Mesenteric fat pad (tissue), 1 donor: Measurements from ENCODE around the genes SAE1, TPRX2, SYNGR4 and KDELR1.

DNA sequence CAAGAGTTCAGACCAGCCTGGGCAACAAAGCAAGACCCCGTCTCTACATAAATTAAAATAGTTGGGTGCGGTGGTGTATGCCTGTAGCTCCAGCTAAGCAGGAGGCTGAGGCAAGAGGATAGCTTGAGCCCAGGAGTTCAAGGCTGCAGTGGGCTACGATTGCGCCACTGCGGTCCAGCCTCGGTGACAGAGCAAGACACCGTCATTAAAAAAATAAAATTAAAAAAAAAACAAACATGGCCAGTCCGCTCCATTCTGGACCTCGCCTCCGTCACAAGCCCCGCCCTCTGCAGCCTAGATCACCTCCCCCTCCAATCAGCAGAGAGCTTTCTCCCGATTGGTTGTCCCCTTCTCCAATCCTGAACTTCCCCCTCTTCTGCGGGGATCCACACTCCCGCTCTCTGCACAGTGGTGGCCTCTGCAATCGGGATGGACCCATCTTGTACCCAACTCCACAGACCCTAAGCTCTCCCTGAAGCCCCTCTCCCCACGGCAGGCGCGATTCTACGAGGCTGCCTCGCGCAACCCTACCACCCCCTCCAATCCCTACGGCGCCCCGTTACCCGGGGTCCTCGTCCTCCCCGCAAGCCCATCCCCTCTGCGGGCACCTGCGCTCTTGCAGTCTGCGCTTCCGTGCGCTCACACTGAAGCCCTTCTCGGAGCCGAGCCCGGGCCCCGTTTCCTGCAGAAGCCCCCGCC lies 635 bp downstream of the TMEM160 start:
- PRO-cap: no peak

DNA sequence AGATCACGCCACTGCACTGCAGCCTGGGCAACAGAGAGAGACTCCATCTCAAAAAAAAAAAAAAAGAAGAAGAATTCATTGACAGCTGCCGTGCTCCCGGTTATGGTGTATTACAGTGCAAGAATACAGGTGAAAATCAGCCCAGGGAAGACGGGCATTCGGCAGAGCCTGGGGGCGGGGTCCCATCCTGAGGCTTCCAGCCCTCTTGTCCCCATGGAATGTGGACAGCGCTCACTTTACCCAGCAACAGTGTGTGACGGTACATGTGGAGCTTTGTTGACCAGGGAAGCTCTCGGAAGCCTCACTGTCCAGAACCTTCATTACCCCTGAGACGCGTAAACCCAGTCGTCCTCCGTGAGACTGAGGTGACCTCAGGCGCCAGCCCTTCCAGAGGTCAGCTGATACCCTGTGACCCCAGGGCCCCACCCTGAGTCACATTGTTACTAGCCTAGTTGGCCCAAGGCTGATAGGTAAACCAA lies 10.1 kb upstream of the TMEM160 start:
- PRO-cap: no peak

DNA sequence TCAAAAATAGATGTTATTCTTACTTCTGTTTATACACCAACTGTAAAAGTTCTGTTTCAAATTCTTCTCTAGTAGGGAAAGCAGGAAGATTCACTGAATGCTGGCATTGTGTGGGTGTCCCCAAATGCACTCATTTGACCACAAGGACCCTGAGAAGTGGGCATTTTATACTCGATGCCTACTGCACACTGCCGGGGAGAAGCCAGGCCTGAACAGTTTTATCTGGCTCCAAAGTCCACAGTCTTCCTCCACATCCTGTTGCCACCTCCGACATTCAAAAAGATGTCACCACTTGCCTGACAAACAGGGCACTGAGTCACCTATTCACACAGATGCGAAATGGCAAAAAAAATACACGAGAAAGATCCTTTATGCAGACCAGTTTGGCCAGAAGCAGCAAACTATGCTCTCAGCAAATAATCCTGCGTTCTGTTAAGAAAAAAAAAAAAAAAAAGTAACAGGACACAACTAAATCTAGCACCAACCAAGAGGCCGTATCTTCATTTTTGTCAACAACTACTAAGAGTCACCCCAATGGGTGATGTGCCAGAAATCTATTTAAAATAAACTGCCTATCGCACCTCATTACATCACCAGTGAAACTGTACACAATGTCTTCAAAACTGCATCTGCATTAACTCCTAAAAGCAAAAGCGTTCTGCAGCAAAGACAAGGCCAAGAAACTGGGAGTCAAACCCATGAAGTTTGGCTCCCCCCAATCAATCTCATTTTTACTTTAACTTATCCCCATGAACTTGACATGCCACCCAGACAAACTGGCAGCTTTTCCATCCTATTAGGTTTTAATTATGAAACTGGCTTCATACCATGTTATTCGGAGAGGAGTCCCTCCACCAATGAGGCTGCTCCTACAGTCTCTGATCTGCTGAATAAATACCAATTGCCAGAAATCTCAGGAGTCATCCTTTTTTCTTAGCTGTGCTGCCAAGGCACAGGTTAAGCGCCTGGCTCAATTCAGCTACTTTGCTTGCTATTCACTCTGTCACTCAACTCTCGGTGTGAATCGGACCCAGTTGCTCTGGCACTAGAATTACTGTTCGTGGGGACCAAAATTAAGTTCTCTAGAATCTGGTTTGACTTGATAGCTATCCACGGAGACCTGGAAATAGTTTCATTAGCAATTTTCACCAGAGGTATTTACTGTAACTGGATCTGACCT lies 6.0 kb downstream of the ZC3H4 start:
- PRO-cap: no peak

- PRO-cap: bidirectional peak, plus-strand start at chr19:47113432, minus-strand start at chr19:47113106
These were observed 434 bp downstream of the ZC3H4 start for GRCh38 chr19:47113031-47113652.

- PRO-cap: unidirectional peak, plus-strand start at chr19:47130889
These were observed at the start of gene SAE1 for GRCh38 chr19:47130459-47131400. Gene SAE1, plus strand, starts transcription at chr19:47130835.

- PRO-cap: no peak
These were observed 27.7 kb downstream of the SAE1 start for GRCh38 chr19:47158213-47158809.

GRCh38 chr19:47240906-47241603 lies 10.1 kb upstream of the BBC3 start:
- PRO-cap: no peak

- PRO-cap: bidirectional peak, plus-strand start at chr19:47273651, minus-strand start at chr19:47273534; bidirectional peak, plus-strand start at chr19:47274435, minus-strand start at chr19:47274229
These were observed 1.0 kb upstream of the INAFM1 start for GRCh38 chr19:47273445-47274280.

GRCh38 chr19:47375739-47376568 lies 26.8 kb downstream of the DHX34 start:
- PRO-cap: no peak

- PRO-cap: no peak
These were observed 2.5 kb upstream of the KPTN start for GRCh38 chr19:47486442-47487051.

- PRO-cap: no peak
These were observed 2.3 kb downstream of the NAPA start for GRCh38 chr19:47512127-47513327.

DNA sequence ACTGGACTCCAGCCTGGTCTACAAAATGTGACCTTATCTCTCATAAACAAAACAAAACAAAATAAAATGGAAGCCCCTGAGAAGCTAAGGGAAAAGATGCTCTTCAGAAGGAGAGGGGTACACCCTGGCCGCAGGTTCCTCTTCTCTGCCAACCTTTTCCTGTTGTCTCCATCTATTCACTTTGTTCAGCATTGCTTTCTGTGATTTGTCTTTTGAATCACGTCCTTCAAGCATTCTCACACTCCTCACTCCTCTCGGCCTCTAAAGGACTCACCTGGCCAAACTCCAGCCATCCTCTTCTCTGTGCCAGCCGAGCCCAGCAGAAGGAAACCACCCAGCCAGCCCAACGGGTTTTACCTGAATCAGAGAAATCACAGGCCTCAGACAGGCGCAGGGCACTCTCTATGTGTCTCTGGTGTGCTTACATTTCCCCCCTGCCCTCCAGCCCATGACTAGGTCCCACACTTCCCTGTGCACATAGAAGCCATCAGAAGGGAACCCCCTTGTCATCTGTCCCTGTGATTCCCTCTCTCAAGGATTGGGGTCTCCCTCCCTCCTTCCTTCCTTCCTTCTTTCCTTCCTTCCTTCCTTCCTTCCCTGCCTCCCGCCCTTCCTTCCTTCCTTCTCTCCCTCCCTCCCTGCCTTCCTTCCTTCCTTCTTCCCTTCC lies 8.6 kb upstream of the ZNF541 start:
- PRO-cap: no peak

DNA sequence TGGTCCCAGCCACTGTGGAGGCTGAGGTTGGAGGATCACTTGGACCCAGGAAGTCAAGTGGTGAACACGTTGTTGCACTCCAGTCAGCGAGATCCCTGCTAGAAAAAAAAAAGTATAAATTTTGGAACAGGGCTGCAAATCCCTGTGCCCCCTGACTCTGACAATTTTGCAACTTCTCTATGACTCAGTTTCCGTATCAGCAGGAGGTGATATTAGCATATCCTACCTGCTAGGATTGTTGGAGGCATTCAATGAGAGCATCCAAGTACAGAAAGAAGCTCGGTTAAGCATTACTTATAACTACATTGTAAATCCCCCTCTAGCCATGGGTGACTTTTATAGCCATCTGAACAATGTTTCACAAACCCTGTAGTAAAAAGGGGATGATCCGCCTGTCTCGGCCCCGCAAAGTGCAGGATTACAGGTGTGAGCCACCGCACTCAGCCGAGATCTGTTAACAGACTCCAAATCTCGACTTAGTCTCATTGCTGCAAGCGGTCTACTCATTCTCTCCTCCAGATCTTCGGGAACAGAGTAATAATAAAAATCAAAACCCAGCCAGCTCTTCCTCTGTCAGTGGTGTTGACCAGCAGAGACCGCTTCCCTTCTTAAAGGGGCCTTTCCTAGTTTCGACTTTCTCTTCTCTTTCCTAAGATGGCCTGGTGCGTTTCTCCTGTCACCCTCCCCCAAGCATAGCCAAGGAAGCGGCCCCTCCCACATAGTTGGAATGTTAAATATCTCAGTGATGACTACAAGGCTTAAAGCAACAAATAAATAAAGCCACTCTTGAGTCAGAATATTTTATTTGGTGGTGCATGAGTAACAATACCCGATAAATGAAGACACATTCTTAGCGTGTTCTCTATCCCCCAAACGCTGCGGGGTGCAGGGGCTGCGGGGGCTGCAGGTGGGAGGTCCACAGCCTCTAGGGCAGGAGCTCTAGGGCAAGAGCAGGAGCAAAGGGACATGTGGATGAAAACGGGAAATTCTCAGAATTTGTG lies 10.2 kb upstream of the BICRA start:
- PRO-cap: no peak

- PRO-cap: no peak
These were observed 6.6 kb downstream of the EHD2 start for GRCh38 chr19:47719887-47720133.

- PRO-cap: no peak
These were observed 3.7 kb upstream of the NOP53 start for GRCh38 chr19:47741437-47742258.

DNA sequence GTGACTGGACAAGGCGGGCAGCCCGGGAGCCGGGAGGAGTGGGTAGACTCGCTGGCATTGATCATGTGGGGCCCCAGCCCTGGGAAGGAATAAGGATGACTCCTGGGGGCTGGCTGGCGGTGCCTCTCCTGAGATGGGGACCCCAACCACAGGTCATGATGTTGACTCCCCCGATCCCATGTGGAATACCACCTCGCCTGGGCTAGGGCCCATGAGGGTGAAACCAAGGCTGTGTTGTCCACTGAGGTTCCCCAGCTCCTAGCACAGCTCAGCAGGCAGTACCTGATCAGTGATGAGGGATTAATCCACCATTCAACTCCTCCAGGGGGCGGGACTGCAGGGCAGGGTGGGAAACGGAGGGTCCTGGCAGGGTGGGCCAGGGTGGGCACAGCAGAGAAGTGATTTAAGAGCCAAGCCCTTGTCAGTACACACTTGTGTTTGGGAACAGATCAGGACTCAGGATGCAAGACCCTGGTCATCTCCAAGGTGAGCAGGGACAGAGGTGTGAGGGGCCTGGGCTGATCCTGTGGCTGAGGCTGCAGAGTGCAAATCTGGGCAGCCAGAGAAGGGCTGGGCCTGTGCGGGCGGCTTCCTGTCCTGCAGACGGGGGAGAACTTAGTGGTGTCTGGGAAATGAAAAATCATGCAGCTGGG lies at the start of gene TPRX2:
Gene TPRX2 (plus strand): TSS at position 450 of the 653 bp plus-strand sequence.
- PRO-cap: no peak

- PRO-cap: no peak
These were observed 548 bp downstream of the ZSWIM9 start for GRCh38 chr19:48170859-48171597.

DNA sequence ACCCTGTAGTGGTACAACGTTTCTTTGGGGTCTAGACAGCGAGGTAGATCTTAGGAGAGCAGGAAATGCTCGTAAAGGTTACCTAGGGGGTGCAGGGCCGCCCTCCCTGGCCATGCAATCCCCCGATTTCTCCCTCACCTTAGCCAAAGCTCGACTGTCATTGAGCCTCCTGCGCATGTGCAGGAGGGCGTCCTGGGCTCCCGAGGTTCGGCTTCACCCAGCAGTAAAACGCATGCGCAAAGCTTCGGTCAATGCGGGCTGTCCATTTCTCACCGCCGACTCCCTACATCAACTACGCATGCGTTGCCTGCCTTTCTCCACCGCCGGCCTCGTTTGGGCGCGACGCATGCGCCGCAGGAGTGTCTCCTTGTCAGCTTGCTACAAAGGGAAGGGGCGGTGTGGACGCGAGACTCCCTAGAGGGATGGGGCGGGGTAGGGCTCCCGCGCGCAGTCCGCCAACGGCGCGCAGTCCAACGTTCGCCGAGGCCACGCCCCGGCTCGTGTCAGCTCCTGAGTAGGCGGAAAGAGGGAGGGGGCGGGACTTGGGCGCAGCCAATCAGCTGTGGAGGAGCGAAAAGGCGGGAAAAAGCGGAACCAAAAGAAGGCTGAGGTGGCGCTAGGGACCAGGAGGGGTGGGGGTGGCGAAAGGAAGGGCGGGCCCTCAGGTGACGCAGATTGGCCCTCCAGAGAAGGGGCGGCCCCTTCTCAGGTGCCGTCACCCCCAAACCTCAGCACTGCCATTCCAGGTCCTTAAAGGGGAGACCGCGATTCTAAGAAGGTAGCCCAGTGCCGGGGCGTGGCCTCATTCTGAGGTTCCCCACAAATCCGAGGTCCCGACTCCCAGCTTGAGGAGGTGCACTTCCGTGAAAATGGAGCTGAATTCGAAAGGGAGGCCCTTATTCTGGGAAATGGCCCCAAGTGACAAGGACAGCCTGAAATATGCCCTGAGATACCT lies at the start of gene SYNGR4:
Gene SYNGR4 (plus strand): TSS at position 608 of the 955 bp plus-strand sequence.
- PRO-cap: no peak

DNA sequence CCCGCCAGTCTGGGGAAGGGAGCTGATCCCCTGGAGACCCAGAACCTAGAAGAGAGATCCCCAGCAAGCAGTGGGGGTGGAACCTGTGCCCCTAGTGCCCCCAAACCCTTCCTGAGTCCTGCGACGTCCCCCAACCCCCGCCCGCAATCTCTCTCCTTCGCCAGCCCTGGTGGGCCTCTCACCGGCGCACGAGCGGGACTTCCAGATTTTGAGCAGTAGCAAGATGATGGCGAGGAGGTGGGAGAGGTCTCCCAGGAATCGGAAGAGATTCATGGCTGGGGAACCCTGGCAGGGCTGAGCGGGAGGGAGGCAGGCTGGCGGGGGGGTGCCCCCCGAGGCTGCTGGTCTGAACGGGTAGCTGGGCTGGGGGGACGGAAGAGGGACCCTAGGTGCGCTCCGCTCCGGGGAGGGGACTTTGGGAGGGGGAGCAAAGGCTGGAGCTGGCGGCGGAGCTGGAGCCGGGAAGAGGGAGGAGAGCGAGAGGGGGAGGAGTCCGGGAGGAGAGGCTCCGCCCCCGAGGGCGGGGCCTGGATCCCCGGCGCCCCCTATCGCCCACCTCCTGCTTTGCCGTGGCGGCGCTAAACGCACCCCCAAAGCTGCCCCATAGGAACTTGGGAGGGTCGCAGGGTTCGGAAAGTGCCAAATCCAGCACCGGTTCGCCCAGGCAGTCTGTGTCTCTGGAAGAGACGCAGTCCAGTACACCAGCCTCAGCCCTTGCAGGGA lies at the start of gene KDELR1:
Gene KDELR1 (minus strand): TSS at position 466 of the 723 bp plus-strand sequence.
- PRO-cap: unidirectional peak, minus-strand start at position 466 of the sequence

DNA sequence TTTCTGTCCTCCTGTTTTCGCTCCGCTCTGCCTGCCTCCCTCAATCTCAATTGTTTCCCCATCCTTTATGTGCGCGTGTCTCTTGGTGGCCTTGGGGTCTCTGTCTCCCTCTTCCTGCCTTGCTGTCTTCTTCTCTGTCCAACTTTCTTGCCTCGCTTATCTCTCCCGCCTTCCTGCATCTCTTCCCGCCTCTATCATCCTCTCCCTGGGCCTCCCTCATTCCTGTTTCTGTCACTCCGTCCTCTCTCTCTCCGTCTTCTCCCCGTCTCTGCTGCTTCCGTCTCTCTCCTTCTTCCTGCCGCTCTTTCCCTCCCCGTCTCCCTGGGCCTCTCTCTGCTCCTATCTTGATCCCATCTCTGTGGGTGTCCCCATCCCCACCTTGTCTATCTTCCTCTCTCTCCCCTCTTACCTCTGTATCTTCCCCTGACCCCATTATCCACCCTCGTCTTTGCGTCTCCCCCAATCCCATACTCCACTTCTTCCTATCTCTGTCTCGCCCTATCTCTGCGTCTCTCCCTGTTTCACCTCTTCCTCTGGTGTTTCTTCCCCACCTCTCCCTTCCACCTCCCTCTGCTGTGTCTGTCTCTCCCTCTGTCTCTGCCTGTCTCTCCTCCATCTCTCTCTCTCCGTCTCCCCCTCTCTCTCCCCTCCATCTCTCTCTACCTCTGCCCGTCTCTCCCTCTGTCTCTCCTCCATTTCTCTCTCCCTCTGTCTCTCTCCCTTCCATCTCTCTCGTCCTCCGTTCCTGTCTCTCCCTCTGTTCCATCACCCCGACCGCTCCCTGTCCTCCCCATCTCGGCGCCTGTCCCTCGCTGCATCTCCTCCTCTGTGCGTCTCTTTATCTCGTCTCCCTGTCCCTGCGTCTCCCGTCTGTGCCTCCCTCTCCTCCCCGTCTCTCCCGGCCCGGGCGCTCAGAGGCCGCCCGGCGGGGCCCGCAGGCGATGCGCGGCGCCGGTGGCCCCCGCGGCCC lies 4.3 kb downstream of the GRIN2D start:
- PRO-cap: no peak